NCI-H460 (cell line): ENCODE measurements around the genes IL11RA, ENSG00000187186, CCL19, FAM205A, FAM166B and SIT1.

DNA sequence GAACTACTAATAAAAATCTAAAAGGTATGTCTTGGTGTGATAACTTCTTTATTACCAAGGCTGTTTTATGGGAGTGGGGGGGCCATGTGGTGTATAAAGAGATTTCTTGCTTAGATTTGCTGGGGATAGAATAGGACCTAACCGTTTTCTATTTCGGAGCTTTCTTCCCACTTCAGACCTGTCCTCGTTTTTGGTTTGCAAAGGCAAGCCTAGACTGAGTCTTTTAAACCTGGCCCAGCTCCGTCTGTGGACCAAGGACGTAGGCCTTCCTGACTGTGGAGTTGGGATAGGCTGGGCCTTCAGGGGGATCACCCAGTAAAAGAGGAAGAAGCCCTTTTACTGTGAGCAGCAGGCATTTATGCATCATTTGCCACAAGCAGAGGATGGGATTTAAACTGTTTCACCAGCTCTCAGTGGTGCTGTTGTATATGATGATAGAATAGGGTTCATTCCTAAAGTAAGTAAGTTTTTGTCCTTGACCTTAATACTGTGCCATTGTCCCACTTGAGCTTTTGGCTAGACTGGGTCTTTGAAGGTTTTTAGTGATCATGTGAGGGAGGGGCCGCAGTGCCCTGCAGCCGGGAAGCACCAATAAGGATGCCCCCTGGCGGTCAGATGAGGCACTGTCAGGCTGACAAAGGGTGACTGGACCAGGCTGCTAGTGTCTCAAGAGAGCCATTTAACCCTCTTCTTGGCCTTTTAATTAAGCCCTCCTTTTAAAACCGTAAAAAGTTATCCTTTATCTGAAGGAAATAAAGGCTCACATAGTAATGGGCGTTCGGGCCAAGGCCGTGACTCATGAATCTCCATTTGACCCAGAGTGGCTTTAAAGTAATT, 73.9 kb downstream of the UBAP1 start:
RAMPAGE:
- cytosol, long total RNA = no peak
- long total RNA = no peak
- nucleus, long total RNA = no peak

DNA sequence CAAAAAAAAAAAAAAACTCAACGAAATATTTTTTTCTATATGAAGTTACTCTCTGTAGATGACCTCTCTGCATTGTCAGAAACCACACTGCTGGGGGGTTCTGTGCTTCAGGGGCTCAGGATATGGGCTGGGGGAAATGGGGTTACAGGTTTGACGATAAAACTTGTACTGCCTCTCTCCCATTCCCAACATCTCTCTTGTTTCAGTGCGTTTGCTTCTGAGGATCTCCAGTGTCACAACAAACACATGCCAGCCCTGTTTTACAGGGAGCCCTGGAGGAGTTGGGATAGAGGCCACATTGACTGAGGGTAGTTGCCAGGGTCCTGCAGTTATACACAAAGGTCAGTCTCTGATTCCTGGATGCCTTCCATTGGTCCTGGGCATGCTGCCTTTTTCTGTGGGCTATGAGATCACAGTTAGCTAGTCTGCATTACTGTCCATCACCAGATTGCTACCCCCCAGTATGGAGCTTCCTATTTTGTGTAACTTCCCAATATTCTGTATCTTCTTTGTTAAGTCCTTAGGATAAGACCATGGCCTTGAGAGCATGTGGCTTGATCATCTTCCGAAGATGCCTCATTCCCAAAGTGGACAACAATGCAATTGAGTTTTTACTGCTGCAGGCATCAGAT, 9.3 kb downstream of the NUDT2 start:
RAMPAGE:
- cytosol, long total RNA = no peak
- long total RNA = no peak
- nucleus, long total RNA = no peak

RAMPAGE:
- cytosol, long total RNA = no peak
- long total RNA = no peak
- nucleus, long total RNA = no peak
Measured at GRCh38 chr9:34375918-34376794, 542 bp downstream of the MYORG start.

DNA sequence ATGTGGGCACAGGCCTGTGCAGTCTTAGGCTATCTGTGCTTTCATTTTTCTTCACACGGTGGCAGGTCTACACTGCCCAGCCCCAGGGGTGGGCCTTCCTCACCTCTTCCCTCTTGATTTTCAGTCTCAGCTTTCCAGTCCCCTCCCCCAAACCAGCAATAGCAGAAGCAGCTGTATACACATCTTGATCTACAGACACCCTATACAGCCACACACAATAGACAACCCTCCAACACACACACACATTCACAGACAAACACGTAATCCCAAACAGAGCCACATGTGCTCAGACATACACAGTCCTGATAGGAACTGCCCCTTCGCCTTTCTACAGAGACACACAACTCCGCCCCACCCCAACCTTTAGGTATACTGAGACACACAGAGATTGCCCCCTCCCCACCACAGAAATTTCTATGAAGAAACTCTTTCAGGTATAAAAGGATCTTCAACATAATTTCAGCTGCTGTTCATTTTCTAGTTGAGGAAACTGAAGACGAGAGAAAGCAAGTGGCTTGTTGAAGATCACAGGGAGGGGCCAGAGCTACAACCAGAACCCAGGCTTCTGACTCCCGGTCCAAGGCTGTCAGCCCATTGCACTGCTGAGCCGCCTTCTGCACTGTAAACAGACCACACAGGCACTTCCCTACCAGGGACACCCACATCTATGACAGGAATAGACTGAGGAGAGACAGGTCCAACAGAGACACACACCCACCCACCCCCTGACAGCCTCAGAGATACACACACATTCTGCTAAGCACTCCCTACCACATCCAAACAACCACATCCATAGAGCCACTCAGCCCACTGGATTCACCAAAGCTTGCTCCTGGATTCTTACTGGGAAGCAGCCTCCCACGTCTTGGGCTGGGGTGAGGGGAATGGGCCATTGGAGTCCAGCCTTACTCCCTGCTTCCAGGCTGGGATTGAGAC, 1.9 kb upstream of the C9orf24 start:
RAMPAGE:
- cytosol, long total RNA = no peak
- long total RNA = no peak
- nucleus, long total RNA = no peak

GRCh38 chr9:34456958-34458018, 1.1 kb downstream of the FAM219A start:
RAMPAGE:
- cytosol, long total RNA = no peak
- long total RNA = no peak
- nucleus, long total RNA = no peak

RAMPAGE:
- cytosol, long total RNA = start-site peak on the plus strand at chr9:34652139-34652207, 20 and 22 reads in 2 replicates
- long total RNA = no peak
- nucleus, long total RNA = no peak
Measured at GRCh38 chr9:34651261-34652579, at the start of gene IL11RA. TSS of gene IL11RA (plus strand) at chr9:34652185.

GRCh38 chr9:34665451-34666635, at the start of gene ENSG00000187186:
TSS of gene ENSG00000187186 (minus strand) at chr9:34666045.
RAMPAGE:
- cytosol, long total RNA = start-site peak on the plus strand at chr9:34665605-34665652, 35 and 37 reads in 2 replicates; start-site peak on the minus strand at chr9:34665979-34666052, 40 and 19 reads in 2 replicates
- long total RNA = start-site peak on the minus strand at chr9:34666027-34666050, 21 and 25 reads in 2 replicates
- nucleus, long total RNA = start-site peak on the minus strand at chr9:34666027-34666050, 13 and 10 reads in 2 replicates

DNA sequence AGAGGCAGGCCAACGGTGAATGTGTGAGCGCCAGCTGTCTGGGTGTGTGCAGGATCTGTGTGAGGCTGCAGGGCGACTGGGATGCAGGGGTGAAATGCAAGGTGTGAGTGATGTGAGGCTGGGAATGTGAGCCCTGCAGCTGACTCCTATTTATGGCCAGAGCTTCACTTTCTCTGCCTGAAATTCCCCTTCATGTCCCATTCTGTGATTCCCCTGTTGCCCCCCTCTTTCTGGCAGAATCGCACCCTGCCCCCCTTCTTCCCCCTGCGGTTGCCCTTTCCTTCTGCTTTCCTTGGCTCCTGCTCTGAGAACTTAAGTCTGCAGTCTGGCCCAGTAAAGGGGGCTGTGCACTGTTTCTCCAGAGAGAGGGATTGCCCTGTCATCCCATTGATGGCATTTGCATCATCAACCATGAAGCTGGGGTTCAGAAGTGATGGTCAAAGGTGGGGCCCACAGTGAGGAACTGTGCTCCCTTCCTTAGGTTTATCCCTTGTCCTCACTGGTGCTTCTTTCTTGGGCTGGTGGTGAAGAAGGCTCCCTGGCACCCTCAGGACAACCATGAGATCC, at the start of gene CCL19:
Gene CCL19, minus strand, starts transcription at position 126 of the 567 bp plus-strand sequence.
RAMPAGE:
- cytosol, long total RNA = no peak
- long total RNA = no peak
- nucleus, long total RNA = no peak

DNA sequence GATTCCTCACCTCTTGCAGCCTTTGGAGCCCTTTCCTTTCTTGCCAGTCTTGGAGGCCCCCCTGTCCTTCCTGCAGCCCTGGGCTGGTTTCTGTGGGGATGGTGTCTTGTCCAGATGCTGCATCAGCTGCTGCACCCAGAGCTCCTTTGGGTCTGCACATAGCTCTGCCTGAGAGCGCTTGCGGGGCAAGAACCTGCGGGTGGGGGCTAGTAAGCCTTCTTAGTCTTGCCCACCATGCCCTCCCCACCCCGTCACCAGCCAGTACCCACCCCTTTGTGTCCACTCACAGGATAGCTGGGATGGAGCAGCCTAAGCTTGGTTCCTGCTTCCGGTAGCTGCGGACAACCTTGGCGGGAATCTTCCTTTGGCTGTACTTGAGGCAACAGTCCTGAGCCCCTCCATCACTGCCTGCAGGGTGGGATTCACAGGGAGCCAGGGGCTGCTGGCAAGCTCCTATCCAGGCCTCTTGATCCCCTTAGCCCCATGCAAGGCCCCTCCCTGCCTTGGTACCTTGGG, 388 bp downstream of the CCL21 start:
RAMPAGE:
- cytosol, long total RNA = no peak
- long total RNA = no peak
- nucleus, long total RNA = no peak

RAMPAGE:
- cytosol, long total RNA = no peak
- long total RNA = no peak
- nucleus, long total RNA = no peak
Measured at GRCh38 chr9:34729167-34729738, at the start of gene FAM205A. TSS of gene FAM205A (minus strand) at chr9:34729488.

RAMPAGE:
- cytosol, long total RNA = no peak
- long total RNA = no peak
- nucleus, long total RNA = no peak
Measured at GRCh38 chr9:34739691-34740033, 10.4 kb upstream of the FAM205A start.

DNA sequence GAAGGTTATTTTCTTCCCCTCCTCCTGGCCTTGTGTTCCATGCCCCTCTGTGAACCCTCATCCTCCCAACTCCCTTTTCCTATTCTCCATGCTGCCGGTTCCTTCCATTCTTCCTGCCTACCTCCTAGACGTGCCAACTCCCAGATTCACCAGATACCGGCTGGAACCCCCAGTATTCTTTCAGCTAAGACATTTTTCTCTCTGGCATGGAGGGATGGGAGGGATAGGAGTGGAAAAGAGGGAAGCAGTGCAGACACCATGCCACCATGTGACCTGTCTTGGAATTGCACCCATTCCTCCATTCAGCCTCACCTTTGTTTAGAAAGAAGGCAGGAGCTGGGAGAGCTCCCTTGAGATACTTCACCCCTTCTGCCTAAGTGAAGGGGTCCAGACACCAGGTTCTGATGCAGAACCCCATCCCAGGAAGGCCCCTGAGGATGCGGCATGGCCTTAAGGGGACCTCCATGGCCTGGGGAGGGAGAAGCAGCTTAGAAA, 4.8 kb downstream of the DNAJB5 start:
RAMPAGE:
- cytosol, long total RNA = no peak
- long total RNA = no peak
- nucleus, long total RNA = no peak

DNA sequence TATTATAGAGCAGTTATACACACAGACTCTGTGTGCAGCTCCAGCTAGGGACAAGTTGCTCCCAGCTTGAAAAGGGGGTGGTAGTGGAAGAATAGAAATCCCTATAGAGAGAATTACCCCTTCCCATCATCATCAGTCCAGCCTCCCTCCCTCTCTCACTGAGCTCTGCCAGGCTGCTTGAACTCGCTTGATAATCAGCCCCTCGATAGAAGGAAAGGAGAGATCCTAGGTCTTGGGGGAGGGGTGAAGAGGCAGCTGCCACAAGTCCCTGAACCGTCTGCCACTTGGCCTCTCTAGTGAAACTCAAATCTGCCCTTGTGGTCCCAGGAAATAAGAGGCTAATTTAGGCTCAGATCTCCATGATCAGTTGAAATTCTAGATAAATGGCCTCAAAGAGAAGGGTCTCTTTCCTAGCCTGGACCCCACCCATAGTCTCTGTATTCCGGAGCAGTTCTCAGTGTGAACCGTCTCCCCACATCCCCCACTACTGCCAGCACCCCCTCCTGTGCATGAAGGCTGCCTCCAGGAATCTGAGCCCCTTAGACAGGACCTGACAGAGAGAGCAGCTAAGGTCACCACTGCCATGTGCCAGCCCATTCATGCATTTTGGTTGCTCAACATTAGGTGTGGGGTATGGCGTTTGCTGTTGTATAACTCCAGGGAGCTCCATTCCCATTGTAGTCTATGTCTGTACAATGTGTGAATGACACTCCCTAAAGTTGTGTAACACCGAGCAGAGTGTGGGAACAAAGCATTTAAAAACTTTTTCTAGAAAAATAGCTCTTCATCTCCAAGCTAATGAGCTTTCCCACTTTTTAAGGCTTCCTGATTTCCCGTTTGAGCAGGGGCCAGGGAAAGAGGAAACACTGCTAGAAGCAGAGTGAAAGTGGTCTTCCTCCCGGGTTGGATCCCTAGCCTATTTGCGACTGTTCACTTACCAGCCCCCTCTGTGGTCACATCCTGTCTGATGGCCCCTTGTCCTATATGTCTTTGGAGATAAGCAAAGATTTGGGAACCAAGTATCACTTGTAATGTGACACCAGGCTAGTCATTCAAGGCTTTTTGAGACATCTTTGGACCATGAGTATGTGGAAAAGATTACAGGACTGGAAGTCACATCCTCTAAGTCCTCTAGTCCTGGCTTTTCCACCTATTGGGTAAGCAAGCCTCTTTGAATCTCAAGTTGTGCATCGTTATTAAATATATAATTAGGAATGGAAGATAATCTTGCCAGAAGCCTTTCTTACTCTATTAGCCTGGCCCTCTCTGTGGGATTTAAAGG, 5.8 kb downstream of the DNAJB5 start:
RAMPAGE:
- cytosol, long total RNA = no peak
- long total RNA = no peak
- nucleus, long total RNA = no peak

RAMPAGE:
- cytosol, long total RNA = no peak
- long total RNA = no peak
- nucleus, long total RNA = no peak
Measured at GRCh38 chr9:35042727-35043138, 693 bp downstream of the C9orf131 start.

DNA sequence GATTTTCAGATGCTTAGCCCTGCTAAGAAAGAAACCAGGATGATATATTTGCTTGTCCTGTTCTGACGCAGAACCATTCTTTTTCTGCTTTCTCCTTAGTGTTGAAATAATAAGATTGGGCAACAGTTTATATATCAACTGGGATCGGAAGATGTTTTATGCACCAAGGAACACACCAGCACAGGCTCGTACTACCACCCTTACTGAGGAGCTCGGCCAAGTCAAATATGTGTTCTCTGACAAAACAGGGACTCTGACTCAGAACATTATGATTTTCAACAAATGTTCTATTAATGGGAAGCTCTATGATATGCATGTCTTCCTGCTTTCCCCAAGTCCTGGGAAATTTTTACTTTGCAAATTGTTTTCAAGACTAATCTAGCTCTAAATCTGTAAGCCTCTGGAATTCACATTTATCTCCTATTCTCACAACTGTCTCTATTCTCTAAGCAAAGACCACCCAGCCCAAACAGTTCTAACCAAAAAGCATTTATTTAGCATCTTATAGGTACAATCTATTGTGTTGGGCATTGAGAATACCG, 18.9 kb upstream of the RUSC2 start:
RAMPAGE:
- cytosol, long total RNA = no peak
- long total RNA = no peak
- nucleus, long total RNA = no peak

DNA sequence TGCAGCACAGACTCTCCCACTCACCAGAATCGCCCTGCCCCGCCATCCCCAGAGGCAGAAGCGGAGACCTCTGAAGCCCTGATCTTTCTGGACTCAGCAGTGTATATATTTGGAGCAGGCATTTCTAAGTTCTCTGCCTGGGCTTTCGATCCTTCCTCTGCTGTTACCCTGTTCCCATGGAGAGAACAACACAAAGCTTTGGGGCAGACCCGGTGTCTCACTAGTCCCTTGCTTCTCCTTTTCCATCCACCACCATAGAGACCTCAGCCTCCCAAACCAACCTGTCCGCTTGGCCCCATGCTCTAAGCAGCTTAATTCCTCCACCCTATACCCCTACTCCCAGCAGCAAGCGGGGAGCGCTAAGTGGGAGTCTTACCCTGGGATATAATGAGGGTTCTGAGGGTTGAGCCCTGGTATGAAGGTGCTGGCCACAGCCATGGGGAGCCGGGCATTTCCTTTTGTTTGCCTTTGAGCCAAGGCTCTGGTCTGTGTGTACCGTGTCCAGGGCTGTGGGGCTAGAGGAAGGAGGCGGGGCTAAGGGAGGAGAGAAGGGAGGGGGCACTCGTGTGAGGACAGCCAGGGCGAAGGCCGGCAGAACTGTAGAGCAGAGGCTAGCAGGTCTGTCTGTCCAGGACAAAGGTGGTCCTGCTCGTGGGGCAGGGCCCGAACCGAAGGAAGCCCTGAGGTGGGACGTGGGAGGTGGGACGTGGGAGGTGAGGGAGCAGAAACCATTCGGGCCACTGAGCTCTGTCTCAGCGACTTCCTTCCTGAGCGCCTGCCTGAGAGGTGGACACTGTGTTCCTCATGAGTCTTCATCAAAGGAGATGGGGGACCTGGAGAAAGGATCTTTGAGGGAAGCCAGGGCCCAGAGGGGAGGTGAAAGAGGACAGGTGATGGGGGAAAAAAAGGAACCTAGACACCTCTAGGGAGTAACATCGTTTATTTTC, at the start of gene FAM166B:
Gene FAM166B, minus strand, starts transcription at position 488 of the 947 bp plus-strand sequence.
RAMPAGE:
- cytosol, long total RNA = no peak
- long total RNA = no peak
- nucleus, long total RNA = no peak

GRCh38 chr9:35650467-35651450, at the start of gene SIT1:
TSS of gene SIT1 (minus strand) at chr9:35650931.
RAMPAGE:
- cytosol, long total RNA = no peak
- long total RNA = no peak
- nucleus, long total RNA = no peak

DNA sequence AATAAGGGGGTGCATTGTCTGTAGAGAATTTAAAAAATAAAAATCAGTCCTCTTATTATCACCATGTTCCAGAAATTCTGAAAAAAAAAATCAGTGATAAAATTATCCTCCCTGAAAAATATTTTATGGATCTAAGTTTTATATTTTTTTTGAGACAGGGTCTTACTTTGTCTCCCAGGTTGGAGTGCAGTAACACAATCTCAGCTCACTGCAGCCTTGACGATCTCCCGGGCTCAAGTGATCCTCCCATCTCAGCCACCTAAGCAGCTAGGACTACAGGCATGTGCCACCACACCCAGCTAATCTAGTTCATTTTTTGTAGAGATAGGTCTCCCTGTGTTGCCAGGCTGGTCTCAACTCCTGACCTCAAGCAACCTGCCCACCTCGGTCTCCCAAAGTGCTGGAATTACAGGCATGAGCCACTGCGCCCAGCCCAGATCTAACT, 1.1 kb upstream of the SIT1 start:
RAMPAGE:
- cytosol, long total RNA = no peak
- long total RNA = no peak
- nucleus, long total RNA = no peak

RAMPAGE:
- cytosol, long total RNA = no peak
- long total RNA = no peak
- nucleus, long total RNA = no peak
Measured at GRCh38 chr9:35660433-35661688, 2.8 kb downstream of the CCDC107 start.

GRCh38 chr9:35663084-35663474, 1.9 kb downstream of the ARHGEF39 start:
RAMPAGE:
- cytosol, long total RNA = no peak
- long total RNA = no peak
- nucleus, long total RNA = no peak